Mesangial cell (primary cell): ENCODE data around the gene POLR3A.

DNA sequence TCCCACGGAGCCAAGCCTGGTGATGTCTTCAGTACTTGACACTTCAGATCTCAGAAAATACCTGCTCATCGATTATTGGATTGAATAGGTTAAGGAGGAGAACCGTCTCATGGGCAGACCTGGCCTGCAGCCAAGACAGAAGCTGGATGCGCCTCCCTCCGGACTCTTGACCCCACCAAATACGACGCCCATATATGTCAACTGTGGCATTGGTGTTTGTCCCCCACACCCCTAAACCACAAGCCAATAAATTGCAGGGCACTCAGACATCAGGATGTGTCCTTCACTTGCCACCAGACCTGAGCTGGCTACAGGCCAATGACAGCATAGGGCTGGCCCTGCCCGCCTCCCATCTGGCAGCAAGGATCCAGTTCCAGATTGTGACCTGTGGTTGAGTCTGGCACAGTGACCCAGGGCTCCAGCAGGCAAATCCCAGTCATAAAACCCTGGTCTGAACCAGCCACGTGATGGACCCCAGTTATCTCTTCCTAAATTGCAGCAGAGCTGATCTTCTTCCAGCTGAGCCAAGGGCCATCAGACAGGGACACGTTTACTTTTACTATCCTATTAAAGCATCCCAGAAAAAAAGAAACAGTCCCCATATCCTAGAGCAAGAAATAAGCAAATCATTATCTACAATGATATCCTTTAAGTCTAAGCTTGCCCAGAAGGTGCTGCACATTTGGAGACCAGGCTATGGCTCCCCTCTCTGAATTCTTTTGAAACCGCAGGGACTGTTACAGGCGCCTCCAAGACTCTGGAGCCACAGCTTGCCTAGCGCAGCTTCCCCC, 157.5 kb downstream of the KCNMA1 start:
- RAMPAGE, long total RNA = no peak

GRCh38 chr10:77531352-77532260, 106.0 kb downstream of the KCNMA1 start:
- RAMPAGE, long total RNA = no peak

DNA sequence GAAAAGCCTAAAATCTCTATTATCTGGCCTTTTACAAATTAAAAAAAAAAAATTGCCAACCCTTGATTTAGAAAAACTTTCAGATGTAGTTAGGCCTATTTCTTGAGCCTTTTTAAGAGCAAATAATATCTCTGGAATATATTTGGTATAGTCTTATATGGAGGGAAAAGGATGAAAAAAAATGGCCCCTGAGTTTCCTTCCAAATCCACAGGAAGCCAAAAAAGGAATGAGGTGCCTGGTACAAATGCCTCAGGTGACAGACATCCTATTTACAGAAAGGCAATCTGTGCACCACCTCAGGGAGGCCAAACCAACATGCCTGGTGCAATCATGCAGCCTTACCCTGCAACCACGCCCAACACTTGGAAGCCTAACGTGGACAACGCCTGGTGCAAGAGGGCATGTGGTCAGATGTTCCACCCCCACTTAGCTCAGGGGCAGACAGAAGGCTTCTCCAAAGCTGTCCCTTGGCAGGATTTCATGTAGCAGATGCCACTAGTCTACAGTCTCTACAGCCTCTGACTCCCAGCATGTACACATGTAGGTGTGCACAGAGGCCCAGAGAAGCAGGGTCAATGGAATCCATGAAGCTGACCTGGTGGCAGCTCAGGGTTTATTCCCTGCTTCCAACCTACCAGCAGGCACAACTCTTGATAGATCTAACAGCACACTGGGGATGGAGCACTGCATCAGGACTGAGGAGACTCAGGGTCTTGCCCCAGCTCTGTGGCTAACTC, 89.5 kb downstream of the KCNMA1 start:
- RAMPAGE, long total RNA = no peak

DNA sequence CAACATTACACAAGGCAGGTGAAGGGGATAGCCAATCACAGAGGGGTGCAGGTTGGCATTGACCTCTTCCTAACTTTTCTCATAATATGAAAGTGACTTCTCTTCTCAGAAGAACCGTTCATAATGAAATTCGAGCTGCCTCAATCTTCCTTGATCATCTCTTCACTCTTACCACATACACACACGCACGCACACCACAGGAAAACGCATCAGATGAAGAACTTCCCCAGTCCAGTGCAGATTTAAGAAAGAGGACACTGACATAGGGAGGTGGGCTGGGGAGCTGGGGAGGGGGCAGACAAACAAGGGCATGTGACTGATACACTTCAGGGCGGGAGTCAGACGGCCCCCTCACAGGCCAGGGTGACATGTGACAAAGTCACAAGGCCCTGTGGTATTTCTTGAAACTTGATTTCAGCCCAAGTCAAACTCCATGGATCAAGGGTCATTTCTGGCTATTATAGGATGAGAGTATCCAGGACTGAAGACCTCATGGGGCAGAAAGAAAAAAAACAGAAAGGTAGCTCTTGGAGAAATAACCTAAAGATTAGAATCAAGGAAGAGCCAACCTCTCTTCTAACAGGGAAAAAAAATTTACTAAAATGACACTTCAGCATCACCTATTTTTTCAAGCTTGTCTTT, 82.6 kb downstream of the KCNMA1 start:
- RAMPAGE, long total RNA = no peak

- RAMPAGE, long total RNA = no peak
These were observed 46.7 kb downstream of the KCNMA1 start for GRCh38 chr10:77590911-77591275.

DNA sequence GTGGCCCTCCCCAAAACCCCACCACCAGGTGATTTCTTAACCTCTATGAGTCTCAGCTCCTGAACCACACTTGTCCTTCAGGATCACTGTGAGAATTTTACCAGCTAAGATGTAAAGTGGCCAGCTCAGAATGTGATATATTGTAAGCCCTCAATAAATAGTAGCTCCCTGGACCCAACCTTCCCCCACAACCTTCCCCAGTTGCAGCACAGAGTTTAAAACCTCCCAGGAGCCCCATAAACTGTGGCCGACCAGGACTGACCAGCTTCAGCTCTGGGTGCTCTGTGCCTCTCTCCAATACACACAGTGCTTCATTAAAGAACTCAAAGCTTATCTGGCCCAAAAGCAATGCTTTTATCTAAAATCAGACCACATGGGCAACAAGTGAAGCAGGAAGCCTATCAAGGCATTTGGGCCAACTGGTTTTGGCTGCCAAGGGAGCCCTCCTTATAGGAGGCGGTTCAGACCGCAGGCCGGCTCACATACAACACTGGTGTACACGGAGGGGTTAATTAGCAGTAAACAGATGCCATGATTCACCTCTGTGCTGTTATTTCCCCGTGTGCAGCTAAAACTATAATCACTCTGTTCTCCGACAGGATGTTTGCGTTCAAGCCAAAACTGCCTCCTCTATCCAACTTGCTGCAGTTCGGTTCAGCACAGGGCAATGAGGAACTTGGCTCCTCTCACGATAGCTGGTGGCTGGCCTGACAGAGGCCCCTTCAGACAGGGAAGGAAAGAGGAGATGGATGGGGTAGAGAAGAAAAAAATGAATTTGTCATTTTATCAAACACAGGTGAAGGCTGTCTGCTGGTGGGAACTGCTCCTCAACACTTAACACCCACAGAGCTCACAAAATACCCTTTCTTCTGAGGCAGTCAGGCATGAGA, 24.3 kb downstream of the KCNMA1 start:
- RAMPAGE, long total RNA = no peak

DNA sequence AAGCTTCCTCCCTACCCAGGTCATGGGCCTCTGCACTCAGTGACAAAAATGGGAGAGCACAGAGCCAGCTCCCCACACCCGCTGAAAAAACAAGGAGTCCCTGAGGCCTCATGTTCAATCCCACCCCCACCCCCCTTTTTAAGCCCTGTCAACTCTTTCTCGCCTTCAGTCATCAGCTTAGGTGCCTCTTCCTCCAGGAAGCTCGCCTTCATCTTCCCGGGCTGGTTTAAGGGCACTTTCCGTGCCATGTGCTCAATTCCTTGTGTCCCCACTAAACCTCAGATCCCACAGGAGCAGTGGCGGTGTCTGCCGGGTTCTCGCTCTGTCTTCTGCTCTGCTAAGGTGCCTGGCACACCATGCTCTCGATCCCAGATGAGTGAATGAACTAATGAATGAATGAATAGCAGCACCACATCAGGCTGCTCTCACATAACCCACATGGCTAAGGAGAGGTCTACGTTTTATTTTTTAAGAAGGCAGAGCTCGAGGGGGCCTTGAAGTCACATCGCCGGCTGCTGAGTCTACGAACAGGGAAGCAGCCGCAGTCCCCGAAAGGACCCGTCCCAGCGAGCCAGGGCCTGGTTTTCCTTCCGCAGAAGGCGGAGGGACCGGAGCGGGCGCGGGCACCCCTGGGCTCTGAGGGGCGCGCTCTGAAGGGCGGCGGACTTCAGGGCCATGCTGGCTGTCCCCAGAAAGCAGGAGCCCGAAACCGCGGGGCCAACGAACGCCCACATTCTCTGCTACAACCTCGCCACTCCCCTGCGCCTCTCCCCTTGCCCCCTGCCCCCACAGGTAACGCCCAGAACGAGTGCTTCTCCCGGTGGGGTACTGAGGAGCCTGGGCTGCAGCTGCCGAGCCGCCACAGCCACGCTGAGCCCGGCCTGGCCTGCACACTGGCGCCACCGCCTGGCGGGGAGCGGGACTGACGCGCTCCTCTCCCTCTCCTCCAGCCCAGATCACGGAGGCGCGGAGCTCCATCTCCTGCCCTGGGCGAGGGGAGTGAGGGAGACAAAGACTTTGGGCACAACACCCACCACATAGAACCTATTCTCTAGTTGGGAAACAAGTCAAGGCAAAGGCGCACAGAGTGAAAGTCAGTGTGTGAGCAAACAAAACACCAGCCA, 73.5 kb upstream of the KCNMA1 start:
- RAMPAGE, long total RNA = no peak

DNA sequence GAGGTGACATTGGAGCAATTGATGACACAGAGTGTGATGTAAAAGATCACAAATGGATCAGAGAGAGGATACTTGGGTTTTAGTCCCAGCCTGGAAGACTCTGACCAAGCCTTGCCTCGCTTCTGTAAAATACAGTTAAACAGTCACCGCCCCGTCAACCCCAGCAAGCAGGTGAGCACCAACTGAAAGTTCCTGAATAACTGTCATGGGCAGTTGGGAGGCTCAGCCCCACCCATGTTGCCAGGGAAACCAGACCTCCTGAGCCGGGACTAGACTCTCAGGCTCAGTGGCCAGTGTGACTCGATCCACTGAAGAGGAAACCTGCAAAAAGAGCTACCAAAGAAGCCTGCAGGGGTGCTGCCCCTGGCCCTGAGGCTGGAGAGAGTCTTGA, 126.0 kb upstream of the KCNMA1 start:
- RAMPAGE, long total RNA = no peak

GRCh38 chr10:77845035-77845557, 81.5 kb downstream of the DLG5 start:
- RAMPAGE, long total RNA = no peak

- RAMPAGE, long total RNA = no peak
These were observed 37.4 kb downstream of the DLG5 start for GRCh38 chr10:77888939-77889786.

DNA sequence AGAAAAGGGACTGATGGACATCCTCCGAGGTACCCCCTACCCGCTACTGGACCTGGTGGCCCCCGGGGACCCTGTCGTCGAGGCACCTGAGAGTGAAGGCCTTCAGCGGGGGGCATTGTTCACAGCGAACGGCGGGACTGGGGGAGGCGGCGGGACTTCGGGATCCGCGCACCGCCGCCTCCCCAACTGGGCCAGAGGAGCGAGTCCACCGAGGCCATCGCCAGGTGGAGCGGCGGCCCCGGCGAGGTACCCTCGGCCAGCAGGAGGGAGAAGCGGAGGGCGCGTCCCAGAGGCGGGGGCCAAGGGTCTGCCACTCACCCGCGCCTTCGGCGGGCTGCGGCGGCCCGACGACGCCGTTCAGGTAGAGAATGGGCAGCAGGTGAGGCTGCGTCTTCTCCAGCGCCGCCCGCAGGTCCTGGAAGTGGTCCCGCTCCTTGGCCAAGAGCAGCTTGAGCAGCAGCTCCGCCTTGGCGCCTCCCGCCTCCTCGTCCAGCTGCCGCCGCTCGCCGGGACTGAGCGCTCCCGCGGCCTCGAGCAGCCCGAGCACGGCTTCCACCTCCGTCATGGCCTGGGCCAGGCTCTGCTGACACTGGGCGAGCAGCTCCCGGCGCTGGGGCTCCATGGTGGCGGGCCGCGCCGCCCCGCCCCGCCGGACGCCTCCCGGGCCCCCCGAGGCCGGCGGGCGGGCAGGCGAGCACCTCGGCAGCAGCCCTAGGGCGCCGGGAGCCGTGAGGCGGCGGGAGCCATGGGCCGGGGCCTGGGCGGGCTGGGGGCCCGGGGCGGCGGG, 463 bp downstream of the DLG5 start:
- RAMPAGE, long total RNA = no peak

DNA sequence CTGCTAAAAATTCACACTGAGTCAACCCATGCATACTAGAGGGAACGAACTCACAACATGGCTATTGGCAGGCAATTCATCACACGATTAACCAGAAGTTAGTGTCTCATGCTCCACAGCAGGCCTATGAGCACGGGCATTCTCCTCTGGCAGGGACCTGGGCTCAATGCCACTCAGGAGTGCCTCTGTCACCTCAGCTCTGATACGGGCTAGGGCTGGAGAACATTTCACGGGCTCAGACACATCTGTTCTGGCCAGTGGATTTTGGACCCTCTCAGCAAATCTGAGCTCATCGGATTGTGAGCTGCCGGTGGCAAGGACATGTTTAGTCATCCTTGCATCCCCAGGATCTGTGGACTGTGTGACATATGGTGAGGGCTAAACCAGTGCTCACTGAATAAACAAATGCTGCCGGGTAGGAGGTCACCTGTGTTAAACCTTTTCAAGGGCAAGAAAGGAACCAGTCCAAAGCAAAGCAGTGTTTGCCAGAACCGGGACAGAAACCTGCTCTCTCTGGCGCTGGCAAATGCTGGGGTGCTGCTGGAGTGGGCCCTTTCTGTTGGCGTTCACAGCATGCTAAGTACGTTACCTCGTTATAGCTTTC, 40.1 kb downstream of the POLR3A start:
- RAMPAGE, long total RNA = no peak

GRCh38 chr10:78029332-78030285, at the start of gene POLR3A:
Gene POLR3A, minus strand, starts transcription at chr10:78029515.
- RAMPAGE, long total RNA = start-site peak on the minus strand at chr10:78029501-78029509, 83 reads

DNA sequence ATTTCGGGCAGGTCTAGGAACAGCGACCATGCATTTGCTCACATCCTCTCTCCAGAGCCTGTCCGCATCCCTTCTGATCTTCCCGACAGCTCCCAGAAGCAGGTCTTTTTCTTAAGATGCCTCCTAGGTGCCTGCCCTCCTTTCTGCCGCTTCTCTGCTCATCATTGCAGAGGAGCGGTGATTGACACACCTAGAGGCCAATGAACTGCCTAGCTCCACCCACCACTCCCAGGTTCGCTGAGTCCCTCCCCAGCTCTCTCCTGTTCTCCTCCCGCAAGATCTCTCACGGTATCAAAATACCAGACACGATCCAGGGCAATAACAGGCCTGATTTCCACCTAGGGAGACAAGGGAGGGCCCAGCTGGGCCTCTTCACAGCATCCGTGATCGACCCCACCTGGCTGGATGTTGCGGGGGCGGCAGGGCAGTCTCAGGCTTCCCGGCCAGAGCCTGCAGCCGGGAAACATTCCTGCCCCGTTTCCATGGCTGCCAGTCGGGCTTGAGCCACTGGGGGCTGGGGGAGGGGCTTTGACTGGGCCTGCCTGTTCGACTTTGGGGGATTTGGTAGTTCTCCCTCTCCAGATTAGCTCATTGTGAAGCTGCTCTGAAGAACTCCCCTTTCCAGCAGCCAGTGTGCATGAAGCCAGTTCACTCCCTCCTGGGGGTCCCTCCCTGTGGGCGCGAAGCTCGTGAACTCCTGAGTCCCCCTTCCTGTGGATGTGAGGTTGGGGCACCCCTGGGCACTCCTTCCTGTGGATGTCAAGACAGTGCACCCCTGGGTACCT, 373.5 kb downstream of the RPS24 start:
- RAMPAGE, long total RNA = no peak

DNA sequence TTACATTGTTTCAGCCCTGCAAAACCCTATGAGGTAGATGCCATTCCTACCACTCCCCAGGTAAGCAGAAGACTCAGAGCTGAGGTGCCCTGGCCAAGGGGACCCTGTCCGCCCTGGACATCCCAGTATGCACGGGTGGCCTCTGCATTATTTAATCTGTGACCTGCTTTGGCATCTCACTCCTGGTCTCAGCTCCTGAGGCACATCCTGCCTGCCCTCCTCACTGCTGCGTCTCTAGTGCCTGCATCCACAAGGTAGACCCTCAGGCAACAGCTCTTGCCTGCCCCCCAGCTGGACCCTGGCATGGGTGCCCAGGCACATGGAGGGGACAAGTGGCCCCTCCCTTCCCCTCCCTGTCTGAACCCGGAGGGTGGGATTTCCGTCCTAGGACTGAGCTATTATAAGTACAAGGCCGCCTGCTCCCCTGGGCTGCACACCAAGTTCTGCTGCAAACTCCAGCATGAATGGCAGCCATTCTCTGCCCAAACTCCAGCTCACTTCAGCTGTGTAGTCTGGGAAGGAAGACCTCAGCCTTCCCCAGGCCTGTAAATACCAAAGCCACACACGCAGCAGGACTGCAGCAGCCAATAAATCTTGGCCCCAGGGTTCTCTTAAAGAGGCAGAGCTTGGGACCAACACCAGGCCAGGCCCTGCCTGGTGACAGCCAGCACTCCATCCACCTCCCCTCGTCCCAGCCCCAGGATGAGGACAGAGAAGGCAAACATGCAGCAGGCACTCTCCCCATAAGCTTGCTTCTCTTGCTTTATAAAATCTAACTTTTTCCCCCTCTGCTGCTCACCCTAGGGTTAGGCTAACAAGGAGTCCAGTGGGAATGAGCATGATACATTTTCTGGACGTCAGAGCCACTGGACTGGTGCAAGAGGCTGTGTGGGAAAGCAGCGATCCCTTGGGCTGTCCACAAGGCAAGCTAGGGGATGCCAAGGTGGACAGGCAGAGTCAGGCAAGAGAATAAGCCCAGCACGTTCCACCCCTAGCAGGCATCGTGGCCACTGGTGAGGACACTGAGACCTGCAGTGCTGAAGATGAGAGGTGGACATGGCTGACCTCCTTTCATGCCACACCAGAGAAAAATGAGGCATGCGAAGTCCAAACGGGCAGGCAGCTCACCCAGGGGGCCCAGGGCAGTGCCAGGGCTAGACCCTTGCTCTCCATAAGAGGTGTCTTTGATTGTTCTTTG, 291.2 kb upstream of the ZMIZ1 start:
- RAMPAGE, long total RNA = no peak

- RAMPAGE, long total RNA = no peak
These were observed 266.1 kb upstream of the ZMIZ1 start for GRCh38 chr10:78802460-78803325.

- RAMPAGE, long total RNA = no peak
These were observed 106.2 kb upstream of the ZMIZ1 start for GRCh38 chr10:78962585-78962872.

DNA sequence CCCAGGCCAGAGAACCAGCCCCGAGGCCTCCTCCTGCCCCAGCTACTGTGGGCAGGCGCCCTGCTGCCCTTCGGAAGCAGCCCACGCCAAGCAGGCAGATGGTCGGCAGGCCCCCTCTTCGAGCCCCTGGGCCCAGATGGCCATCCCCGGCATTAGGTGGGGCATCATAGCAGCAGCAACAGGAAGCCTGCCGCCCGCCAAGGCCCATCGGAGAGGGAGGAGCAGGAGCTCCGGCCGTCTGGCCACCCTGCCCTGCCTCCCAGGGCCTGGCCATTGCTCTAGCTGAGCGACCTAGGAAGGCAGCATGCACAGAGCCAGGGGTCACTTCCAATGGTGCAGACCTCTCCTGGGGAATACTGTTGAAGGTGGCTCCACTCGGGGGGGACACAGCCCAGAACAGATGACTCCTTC, 105.0 kb upstream of the ZMIZ1 start:
- RAMPAGE, long total RNA = no peak

- RAMPAGE, long total RNA = no peak
These were observed 103.7 kb upstream of the ZMIZ1 start for GRCh38 chr10:78964826-78965775.

DNA sequence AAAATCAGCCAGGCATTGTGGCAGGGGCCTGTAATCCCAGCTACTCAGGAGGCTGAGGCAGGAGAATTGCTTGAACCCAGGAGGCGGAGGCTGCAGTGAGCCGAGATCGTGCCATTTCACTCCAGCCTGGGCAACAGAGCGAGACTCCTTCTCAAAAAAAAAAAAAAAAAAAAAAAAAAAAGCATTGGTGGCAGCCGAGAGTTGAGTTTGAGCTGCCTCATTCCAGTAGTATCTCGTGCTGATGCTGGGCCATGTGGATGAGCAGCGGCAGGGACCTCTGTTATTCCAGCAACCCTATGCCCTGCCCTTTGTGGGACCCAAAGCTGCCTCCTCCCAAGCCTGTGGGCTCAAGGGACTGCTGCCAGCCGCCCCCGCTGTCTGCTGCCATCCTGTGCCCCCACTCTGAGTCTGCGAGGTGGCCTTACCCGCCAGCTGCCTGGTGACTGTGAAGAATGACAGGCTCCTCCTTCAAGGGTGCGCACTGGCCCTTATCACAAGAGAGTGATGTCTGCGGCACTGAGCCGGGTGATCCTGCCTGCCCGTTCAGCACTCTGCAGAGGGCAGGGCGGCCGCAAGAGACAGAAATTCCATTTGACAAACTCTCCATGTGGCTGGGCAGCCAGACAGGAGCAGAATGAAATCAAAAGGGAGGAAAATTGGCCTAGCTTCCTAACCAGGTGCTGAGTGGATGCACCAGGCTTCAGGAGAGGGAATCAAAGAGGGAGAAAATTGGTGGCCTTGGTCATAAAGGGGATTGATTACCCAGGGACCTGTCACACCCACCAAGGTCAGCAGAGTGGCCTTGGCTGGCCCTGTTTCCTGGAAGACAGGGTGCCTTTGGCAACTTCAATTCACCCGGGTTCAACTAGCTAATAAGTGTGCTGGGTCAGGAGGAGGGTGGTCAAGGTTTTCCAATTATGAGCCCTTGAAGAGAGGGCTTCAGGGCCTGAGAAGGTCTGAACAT, 65.4 kb upstream of the ZMIZ1 start:
- RAMPAGE, long total RNA = no peak